ENCODE measurements around the gene CD28.

DNA sequence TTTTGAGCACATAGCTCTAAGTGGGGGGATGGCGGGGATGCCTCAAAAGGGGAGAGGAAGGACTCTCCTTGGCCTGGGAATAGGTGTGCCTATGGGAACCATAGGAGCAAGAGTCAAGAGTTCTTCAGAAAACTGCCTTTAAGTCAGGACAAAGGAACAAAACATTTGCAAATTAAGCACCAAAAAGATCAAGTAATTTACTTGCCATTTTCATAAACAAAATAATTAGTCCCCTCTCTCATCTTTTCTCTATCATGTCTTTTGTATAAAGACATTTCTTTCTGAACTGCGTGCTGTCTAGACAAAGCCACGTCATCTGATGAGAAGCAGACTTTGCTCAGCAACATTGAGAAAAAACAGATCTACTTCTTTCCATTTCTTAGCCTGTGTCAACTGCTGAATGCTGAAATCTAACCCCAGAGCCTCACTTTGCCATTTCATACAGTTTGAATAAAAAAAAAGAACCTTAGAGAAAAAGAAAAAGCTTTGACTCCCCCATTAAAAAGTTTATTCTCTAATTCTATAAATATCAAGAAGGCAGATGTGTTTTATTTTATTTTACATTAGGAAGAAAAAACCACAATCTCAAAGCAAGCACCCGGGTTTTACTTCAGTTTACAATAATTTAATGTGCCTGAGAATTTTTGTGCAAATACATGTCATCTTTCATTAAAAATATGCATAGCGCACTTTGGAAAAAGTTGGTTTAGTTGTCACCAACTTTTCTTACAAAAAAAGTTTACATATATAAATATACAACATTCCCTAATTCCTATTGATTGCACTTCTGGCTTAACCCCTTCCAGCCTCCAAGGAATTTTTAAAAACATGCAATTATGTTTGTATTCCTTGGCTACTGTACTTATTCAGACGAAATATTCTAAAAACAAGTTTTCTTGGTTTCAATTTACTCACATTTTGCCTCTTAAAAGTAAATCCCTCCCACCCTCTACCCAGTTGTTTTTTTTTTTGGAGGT is 22.0 kb upstream of the FLACC1 start:
- PRO-cap, 3 experiments = no peak in any of the 3 experiments

DNA sequence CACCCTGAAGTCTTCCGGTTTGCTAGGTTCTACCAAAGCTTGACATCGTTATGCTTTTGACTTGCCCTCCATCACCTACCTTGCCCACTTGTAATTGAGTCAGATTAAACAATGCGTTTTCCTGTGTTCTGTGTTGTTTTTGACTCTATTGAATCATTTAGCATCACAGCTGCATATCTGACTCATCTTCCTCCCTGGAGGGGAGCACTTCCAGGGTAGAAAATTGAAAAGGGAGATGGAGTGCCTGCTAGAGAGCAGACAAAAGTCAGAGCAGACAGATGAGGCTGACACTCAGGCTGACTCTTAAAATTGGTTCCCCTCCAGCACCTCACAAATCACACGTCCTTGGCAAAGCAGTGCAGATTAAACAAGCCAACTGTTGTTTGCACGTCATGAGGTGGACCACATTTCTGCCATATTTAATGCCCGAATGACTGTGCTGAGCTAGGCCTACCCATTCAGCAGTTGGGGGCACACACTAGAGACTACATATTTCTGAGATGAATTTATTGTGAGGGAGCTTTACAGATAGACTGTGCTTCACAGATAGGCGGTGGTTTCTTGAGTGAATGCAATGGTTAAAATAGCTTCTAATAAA is 2.2 kb downstream of the MPP4 start:
- PRO-cap, 3 experiments = no peak in any of the 3 experiments

DNA sequence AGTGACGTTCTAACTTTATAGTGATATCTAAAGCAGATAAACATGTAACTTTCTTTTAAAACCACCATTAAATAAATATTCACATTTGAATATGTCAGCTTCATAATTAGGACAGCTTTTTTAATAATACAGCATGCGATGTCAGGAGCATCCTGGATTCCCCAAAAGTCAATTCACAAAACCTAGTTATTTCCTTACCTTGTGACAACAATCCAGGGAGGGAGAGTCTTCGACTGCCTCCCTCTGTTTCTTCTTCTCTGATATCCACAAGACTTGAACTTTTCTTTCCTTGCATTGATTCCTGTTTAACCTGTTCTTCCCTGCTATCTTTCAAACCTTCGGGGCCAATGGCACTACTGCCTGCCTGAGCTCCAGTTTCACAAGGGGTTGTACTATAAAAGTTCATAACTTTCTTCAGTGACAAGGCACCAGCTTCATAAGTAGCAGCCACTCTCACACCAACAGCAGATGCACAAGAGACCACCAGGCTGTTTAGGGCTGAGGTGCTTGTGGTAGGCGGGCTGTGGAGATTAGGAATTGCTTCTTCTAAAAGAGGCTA is 23.4 kb downstream of the ALS2 start:
- PRO-cap, 3 experiments = no peak in any of the 3 experiments

- PRO-cap, 3 experiments = no peak in any of the 3 experiments
Measured at GRCh38 chr2:201972592-201973436, 60.8 kb upstream of the FZD7 start.

DNA sequence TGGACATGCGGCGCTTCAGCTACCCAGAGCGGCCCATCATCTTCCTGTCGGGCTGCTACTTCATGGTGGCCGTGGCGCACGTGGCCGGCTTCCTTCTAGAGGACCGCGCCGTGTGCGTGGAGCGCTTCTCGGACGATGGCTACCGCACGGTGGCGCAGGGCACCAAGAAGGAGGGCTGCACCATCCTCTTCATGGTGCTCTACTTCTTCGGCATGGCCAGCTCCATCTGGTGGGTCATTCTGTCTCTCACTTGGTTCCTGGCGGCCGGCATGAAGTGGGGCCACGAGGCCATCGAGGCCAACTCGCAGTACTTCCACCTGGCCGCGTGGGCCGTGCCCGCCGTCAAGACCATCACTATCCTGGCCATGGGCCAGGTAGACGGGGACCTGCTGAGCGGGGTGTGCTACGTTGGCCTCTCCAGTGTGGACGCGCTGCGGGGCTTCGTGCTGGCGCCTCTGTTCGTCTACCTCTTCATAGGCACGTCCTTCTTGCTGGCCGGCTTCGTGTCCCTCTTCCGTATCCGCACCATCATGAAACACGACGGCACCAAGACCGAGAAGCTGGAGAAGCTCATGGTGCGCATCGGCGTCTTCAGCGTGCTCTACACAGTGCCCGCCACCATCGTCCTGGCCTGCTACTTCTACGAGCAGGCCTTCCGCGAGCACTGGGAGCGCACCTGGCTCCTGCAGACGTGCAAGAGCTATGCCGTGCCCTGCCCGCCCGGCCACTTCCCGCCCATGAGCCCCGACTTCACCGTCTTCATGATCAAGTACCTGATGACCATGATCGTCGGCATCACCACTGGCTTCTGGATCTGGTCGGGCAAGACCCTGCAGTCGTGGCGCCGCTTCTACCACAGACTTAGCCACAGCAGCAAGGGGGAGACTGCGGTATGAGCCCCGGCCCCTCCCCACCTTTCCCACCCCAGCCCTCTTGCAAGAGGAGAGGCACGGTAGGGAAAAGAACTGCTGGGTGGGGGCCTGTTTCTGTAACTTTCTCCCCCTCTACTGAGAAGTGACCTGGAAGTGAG is 2.1 kb downstream of the FZD7 start:
- PRO-cap, 3 experiments = no peak in any of the 3 experiments

DNA sequence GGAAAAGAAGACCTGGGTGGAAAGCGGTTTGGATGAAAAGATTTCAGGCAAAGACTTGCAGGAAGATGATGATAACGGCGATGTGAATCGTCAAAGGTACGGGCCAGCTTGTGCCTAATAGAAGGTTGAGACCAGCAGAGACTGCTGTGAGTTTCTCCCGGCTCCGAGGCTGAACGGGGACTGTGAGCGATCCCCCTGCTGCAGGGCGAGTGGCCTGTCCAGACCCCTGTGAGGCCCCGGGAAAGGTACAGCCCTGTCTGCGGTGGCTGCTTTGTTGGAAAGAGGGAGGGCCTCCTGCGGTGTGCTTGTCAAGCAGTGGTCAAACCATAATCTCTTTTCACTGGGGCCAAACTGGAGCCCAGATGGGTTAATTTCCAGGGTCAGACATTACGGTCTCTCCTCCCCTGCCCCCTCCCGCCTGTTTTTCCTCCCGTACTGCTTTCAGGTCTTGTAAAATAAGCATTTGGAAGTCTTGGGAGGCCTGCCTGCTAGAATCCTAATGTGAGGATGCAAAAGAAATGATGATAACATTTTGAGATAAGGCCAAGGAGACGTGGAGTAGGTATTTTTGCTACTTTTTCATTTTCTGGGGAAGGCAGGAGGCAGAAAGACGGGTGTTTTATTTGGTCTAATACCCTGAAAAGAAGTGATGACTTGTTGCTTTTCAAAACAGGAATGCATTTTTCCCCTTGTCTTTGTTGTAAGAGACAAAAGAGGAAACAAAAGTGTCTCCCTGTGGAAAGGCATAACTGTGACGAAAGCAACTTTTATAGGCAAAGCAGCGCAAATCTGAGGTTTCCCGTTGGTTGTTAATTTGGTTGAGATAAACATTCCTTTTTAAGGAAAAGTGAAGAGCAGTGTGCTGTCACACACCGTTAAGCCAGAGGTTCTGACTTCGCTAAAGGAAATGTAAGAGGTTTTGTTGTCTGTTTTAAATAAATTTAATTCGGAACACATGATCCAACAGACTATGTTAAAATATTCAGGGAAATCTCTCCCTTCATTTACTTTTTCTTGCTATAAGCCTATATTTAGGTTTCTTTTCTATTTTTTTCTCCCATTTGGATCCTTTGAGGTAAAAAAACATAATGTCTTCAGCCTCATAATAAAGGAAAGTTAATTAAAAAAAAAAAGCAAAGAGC is 3.3 kb downstream of the FZD7 start:
- PRO-cap, 3 experiments = no peak in any of the 3 experiments

GRCh38 chr2:202063983-202064637 is 8.9 kb upstream of the KIAA2012 start:
- PRO-cap, 3 experiments = no peak in any of the 3 experiments

DNA sequence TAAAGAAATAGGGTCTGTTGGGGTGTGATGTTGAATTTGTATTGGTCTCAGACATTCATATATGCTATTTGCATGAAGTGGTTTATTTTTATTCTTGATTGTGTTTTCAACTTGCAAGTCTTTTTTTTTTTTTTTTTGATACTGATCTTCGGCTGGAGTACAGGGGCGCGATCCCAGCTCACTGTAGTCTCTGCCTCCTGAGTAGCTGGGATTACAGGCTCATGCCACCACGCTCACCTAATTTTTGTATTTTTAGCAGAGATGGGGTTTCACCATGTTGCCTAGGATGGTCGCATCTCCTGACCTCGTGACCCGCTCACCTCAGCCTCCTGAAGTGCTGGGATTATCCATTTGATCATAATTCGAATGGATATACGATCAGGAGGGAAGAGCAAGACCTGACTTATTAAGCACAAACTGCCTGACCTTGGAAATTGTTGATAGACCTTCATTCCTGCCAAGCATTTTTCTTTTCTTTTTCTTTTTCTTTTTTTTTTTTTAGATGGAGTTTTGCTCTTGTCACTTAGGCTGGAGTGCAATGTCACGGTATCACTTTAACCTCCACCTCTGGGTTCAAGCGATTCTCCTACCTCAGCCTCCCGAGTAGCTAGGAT is 15.2 kb downstream of the NOP58 start:
- PRO-cap, 3 experiments = no peak in any of the 3 experiments

DNA sequence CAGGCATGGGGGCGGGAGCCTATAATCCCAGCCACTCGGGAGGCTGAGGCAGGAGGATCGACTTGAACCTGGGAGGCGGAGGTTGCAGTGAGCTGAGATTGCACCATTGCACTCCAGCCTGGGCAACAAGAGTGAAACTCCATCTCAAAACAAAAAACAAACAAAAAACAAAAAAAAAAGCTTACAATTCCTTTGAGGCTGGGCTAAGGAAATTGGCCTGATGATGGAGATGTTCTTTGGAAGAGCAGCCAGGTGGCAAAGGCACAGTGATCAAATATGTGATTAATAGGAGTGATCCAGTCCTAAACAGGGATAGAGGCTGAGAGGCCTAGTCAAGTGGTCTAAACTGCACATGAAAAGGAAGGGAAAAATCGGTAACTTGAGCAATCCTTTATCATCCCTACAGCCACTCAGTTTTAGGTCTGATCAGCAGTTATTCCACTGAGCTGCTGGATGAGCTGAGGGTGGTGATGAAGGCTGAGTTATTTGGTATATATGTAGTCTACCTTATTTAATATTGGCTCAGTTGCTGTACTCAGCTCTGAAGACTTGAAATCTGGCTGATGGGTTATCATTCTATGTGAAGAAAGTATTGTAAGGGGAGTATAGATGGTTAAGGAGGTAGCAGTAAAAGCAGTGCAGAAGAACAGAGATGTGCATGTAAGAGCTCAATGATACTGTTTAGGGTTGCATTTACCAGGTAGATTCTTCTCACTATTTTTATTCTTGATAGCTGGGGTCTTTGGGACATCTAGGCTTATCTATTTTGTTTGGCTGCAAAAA is 19.9 kb downstream of the BMPR2 start:
- PRO-cap, 3 experiments = no peak in any of the 3 experiments

DNA sequence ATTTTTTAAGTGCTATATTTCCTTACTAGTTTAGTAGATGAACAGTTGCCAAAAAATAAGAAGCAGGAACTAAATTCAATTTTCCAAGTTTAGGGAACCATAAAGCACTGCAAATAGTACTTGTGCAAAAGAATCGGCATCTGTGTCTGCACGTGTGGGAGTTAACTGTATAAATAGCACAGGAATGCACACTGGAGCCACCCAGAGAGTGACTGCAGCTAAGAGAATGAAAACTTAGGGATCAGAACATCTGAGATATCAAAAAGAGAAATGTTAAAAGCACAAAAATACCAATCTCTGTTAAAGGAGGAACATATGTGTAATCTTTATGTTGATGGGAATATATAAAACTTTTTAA is 55.5 kb downstream of the ICA1L start:
- PRO-cap, 3 experiments = no peak in any of the 3 experiments

GRCh38 chr2:203016743-203017076 is 2.0 kb downstream of the NBEAL1 start:
- PRO-cap, 3 experiments = no peak in any of the 3 experiments

- PRO-cap, 3 experiments = peak in 2 of 3 experiments; most common plus-strand start chr2:203533509 (in 1)
Measured at GRCh38 chr2:203533089-203533687, 1.9 kb downstream of the RAPH1 start.

DNA sequence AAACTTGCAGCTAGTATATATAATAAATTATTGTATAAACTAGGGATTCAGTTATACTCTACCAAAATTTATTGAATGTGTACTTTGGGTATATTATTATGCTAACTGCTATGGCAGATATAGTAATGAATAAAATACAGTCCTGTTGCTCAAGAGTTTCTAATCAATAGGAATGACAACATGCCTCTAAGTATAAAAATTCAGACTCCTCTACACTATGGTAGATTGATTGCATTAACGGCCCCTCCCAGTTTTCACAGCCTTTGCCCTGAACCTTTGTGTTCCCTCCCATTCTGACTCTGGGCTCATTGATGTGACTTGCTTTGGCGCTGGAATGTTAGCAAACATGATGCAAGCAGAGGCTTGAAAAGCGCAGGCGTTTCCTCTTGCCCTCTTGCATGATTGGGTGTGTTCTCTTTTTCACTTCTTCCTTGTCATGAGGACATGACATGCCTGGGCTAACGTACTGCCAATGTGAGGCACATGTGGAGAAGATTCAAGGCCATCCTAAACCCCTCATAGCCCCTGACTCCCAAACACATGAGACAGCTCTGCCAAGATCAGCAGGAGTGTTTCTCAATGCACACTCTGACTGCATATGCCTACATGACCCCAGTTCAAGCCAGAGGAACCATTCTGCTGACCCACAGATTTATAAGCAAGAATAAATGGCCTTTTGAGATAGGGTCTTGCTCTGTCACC is 49.9 kb upstream of the CD28 start:
- PRO-cap, 3 experiments = peak in 1 of 3 experiments; most common plus-strand start position 535 of the sequence (in 1); most common minus-strand start position 301 of the sequence (in 1)

- PRO-cap, 3 experiments = peak in 2 of 3 experiments; most common plus-strand start chr2:203706641 (in 2)
Measured at GRCh38 chr2:203706091-203706798, at the start of gene CD28. Gene CD28, plus strand, starts transcription at chr2:203706639.

DNA sequence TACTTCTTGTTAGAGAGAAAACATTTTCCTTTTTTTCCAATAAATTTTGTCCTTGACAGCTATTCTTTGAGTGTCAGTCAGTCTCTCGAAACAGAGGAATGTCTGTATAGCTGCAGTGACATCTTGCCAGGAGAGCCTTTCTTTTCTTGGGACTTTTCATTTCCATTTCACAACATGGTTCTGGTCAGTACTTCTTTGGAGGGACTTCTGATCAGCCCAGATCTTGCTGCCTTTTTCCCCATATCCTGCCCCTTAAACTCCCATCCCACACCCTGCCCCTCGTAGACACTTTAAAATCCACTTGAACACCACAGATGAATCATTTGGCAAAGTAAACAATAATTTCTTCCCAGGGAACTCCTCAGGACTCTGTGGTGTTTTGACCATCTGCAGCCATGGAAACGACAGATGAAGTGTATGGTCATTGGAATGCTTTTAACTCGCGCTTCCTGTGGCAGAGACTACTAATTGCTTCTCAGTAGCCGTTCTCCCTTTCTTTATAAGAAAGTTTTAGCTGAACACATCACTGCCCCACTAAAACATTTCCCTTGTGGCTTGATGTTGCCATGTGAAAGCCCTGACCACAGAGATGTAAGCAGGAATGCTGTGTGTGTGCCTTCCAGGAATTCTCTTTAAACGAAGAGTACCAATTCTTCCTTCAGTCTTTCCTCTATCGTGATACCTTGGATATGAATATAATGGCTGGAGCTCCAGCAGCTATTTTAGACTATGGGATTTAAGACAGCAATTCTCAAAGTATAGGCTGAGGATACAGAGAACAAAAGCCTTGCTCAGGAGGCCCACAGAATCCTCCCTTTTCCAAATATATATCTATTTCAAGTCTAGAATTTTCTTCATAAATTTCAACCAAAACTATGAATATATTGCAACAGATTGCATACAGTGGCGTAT is 92.8 kb upstream of the PARD3B start:
- PRO-cap, 3 experiments = peak in 1 of 3 experiments; most common minus-strand start position 209 of the sequence (in 1)

DNA sequence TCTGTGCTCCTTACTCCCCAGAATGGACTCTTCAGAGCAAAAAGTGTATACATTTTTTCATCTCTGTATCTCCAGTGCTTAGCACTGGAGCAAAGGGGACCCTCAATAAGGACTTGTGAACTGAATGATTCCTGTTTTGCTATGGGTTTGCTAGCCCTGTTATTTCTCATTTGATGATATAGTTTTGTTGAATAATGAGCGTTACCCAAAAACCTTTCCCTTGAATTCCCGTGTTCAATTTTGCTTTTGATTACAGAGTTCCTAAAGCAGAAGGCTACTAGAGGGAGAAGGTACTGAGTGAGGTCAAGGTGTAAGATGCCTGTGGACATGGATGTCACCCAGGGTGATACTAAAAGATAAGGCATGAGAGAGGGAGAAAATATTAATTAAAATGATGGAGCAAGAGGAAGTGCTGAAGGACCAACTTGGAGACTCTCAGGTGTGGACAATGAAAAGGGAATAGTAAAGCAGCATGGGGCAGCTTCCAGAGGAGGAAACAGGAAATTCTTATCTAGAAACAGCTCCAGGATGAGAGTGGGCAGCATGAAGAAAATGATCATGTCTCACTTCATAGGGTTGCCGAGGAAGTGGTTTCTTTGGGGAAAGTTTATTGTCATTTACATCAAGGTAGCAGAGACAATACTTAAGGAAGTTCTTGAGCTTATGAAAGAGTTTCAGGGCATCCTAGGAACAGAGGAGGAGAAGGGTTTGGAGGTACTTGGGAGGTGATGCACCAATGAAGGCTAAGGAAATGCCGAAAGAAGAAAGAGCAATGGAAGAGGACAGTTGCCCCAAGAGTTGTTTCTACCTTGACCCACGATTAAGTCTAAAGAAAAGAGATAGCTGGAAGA is 546.7 kb downstream of the PARD3B start:
- PRO-cap, 3 experiments = no peak in any of the 3 experiments

- PRO-cap, 3 experiments = no peak in any of the 3 experiments
Measured at GRCh38 chr2:205574337-205575077, 107.8 kb upstream of the NRP2 start.

GRCh38 chr2:205684842-205685253 is 2.5 kb downstream of the NRP2 start:
- PRO-cap, 3 experiments = peak in 2 of 3 experiments; most common plus-strand start chr2:205685224 (in 2); most common minus-strand start chr2:205685143 (in 2)

DNA sequence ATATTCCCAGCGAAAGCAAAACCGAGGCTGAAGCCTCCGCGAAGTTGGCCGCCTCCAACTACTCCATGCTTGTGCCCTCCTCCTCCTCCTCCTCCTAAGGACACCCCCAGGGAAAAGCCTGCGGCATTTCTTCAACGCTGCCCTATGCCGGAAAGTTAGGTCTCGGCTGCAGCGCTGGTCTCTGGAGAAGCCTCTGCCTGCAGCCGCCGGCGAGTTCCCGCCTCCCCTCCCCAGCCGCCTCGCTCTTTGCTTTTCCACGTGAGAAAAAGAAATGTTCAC is 3.8 kb downstream of the NRP2 start:
- PRO-cap, 3 experiments = peak in 1 of 3 experiments; most common minus-strand start position 195 of the sequence (in 1)

DNA sequence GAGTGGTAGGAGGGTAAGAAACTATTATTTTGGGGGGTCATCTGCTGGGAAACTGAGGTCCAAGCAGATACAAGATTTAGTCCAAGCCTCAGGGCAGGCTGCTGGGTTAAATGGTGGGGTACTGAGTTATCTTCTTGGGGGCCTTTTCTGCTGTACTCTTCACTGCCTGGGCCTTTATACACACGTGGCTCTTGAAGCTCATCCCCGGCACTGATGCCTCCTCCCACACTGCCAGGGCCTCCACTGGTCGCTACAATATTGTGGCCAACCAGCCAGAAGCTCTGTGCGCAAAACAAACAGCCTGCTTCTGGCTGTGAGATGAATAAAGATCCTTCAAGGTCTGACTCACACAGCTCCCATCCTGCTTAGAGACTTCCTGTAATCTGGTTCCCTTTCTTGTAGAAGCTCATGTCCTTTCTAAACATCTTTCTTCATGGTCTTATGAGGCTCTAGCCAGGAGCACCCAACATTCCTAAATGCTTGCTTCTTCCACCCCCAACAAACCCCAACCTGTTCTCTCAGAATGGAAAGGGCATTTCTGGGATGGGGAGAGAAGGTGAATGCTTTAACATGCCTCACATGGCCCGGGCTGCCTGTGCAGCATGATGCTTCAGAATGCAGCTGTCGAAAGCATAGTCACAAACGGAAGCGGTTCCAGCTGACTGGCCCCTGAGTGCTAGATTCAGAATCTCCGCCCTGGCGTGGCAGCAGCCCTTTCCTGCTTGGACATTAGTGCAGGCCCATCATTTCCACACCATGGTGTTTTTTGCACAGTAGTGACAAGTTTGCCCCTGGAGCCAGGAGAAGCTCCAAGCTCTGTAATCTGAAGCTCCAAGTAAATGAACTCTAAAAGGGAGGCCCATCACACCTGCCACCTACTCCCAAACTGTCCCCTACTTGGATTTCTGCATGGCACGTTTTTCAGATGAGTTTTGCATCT is 24.6 kb downstream of the NRP2 start:
- PRO-cap, 3 experiments = peak in 3 of 3 experiments; most common minus-strand start position 212 of the sequence (in 3)

Measured in Metastatic Breast Carcinoma in the Ovary (tissue), 3 donors.